Psoas muscle (tissue), 2 donors: ENCODE measurements around a stretch of chr1.

GRCh38 chr1:233638305-233639053 lies 24.6 kb downstream of the KCNK1 start:
- PRO-cap, 2 experiments = no peak in any of the 2 experiments

DNA sequence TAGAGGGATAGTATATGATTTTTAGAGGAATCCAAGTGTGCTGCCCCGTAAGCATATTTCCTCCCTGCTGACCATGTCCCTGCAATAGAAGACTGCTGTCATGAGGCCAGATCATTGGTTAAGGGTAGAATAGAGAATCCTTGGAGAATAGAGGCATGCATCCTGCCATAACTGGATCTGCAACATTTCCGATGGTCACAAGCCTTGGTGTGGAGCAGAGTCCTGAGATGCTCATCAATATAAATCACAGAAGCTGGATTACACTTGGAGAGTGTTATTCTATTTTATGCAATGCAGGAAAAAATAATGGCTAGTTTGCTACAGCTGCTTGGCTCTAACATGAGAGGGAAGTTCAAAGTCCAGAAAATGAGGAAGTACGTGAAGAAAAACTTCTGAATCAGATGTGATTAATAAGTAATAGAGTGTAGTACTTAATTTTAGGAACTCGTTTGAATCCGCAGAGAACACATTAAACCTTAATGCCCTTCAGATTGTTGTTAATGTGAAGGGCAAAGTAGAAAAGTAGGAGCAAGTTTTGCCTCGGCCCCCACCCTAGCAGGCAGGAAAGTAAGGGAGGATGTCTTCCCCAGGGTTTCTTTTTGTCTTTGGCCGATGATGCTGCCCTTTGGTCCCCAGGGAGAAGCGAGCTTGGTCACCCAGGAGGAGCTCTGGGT lies 59.4 kb downstream of the KCNK1 start:
- PRO-cap, 2 experiments = no peak in any of the 2 experiments

GRCh38 chr1:233693959-233694645 lies 80.2 kb downstream of the KCNK1 start:
- PRO-cap, 2 experiments = no peak in any of the 2 experiments

GRCh38 chr1:233721167-233721745 lies 107.3 kb downstream of the KCNK1 start:
- PRO-cap, 2 experiments = no peak in any of the 2 experiments

DNA sequence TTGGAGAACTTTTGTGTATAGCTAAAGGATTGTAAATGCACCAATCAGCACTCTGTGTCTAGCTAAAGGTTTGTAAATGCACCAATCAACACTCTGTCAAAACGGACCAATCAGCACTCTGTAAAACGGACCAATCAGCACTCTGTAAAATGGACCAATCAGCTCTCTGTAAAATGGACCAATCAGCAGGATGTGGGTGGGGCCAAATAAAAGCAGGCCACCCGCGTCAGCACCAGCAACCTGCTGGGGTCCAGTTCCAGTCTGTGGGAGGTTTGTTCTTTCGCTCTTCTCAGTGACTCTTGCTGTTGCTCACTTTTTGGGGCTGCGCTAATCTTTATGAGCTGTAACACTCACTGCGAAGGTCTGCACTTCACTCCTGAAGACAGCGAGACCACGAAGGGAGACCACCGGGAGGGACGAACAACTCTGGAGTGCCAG lies 110.3 kb downstream of the KCNK1 start:
- PRO-cap, 2 experiments = no peak in any of the 2 experiments

DNA sequence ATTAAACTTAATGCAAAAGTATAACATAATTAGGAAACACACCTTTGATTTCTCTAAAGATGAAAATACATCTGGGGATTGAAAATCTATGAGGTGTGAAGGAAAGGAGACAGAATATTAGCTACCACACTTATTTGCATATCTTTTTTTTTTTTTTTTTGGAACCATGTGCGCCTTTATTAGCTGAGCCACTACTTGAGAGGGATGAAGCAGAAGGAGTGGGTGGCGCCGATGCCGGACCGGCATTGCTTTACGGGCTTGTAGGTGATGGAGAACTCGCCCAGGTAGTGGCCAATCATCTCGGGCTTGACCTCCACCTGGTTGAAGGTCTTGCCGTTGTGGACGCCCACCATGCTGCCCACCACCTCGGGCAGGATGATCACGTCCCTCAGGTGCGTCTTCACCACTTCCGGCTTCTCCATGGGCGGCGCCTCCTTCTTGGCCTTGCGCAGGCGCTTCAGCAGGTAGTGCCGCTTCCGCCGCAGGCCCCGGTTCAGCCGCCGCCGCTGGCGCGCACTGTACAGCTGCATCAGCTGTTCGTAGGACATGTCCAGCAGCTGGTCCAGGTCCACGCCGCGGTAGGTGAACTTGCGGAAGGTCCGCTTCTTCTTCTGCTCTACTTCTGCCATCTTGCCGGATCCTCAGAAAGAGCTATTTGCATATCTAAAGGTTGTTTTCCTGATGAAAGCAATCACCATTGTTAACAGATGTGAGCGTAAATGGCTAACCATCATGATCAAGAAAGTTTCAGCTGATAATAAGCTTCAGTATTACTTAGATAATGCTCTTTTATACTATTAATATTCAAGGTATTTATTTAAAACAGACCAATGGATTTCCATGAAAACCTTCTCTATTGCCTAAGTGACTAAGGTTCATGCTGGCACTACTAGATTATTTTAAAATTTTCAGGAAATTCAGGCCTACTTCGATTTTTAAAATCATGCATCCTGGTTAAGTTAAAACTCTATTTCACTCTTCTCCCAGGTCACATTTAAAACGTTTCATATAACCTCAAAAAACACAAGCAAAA lies 16.4 kb upstream of the COA6 start:
- PRO-cap, 2 experiments = no peak in any of the 2 experiments

DNA sequence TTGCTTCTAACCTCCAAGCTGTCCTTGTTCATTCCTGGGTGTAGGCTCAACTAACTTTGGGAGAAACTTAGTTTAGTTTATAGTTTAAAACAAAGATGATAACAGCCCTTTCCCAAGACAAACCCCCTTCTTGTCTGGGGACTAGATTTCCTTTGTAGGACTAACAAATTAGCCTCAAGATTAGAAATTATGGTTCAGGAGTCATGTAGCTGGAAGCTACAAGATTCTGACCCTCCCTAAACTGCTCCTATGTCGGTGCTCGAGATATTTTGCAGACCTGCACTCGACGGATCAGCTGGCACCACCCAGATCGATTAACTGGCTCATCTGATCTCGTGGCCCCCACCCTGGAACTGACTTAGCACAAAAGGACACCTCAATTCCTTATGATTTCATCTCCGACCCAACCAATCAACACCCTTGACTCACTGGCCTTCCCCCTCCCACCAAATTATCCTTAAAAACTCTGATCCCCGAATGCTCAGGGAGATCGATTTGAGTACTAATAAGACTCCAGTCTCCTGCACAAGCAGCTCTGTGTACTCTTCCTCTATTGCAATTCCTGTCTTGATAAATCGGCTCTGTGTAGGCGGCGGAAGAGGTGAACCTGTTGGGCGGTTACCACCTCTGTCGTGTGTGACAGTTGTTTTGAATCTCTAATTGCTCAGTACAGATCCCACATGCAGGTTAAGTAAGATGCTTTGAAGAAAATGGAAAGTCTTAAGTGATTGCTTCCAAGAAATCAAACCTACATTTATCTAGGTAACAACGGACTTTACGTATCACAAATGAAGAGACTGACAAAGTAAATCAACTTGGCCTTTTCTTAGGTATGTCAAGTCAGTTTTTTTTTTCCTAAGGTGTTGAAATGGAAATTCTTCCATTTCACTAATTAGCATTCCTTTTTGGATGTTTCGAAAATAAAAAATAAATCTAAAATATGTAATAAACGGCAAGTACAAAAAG lies 35.3 kb downstream of the COA6 start:
- PRO-cap, 2 experiments = no peak in any of the 2 experiments

GRCh38 chr1:234499692-234500175 lies 20.8 kb upstream of the TARBP1 start:
- PRO-cap, 2 experiments = no peak in any of the 2 experiments

GRCh38 chr1:234518522-234518777 lies 39.5 kb upstream of the TARBP1 start:
- PRO-cap, 2 experiments = no peak in any of the 2 experiments

GRCh38 chr1:234528563-234529037 lies 49.6 kb upstream of the TARBP1 start:
- PRO-cap, 2 experiments = no peak in any of the 2 experiments

DNA sequence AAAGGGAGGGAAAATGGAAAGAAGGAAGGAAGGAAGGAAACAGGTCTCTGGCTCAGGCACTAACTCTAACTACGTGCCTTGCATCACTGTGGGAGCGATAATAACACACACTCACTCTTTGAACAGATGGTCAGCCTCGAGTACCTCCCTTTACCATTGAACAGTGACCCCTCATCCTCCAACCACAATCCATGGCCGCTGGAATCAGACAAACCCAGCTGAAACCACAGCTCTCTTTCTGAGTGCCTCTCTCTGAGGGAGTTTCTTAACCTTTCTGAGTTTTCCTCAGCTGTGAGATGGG lies 63.0 kb downstream of the IRF2BP2 start:
- PRO-cap, 2 experiments = no peak in any of the 2 experiments

GRCh38 chr1:234582643-234583001 lies 27.4 kb downstream of the IRF2BP2 start:
- PRO-cap, 2 experiments = no peak in any of the 2 experiments

DNA sequence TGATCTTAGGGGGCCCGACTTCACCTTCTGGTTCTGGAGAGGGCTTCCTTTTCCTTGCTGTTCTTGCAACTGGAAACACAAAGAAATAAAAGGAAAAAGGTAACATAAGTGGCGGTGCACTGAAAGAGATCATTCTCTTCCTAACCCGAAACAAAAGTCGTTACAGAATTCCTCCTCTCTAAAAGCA lies 2.3 kb downstream of the IRF2BP2 start:
- PRO-cap, 2 experiments = no peak in any of the 2 experiments

DNA sequence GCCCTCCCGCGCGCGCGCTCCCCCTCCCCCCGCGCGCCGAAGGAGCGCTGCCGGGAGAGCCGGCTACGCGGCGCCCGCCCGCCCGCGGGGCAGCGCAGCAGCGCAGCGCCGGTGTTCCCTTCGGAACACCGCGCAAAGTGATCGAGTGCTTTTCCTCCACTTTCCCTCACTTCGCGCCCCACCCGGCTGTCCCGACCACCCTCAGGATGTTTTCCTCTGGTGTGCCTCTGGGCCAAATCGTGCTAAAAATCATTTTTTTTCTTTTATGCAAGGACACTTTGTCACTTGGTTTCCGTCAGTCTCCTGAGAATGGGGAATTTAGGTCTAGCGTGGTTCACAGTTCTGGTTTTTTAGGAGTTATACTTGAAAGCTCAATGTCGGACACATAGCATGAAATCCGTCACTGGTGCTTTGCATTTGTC lies 277 bp upstream of the IRF2BP2 start:
- PRO-cap, 2 experiments = peak in 2 of 2 experiments; most common plus-strand start position 95 of the sequence (in 2)

- PRO-cap, 2 experiments = no peak in any of the 2 experiments
Measured at GRCh38 chr1:234627977-234628382, 18.0 kb upstream of the IRF2BP2 start.

GRCh38 chr1:234642977-234643802 lies 33.2 kb upstream of the IRF2BP2 start:
- PRO-cap, 2 experiments = no peak in any of the 2 experiments

GRCh38 chr1:234719429-234720309 lies 109.7 kb upstream of the IRF2BP2 start:
- PRO-cap, 2 experiments = no peak in any of the 2 experiments

DNA sequence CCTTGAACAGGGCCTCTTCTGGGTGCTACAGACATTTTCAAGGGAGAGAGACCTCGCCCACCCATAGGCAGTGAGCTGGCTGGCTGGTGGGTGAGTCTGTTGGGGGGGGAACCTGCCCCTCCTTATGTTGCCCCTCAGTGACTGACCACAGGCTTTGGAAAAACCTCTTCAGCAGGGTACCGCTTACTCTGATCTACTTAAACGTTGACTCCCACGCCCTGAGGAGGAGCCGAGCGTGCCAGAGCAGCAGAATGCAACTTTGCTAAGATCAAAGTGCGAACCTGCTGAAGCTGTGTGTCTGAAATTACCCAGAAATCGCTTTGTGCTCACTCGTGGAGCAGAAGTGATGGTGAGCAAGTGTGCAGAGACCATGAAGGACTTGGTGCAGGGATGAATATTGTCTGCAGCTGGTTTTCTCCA lies 158.7 kb upstream of the IRF2BP2 start:
- PRO-cap, 2 experiments = no peak in any of the 2 experiments

DNA sequence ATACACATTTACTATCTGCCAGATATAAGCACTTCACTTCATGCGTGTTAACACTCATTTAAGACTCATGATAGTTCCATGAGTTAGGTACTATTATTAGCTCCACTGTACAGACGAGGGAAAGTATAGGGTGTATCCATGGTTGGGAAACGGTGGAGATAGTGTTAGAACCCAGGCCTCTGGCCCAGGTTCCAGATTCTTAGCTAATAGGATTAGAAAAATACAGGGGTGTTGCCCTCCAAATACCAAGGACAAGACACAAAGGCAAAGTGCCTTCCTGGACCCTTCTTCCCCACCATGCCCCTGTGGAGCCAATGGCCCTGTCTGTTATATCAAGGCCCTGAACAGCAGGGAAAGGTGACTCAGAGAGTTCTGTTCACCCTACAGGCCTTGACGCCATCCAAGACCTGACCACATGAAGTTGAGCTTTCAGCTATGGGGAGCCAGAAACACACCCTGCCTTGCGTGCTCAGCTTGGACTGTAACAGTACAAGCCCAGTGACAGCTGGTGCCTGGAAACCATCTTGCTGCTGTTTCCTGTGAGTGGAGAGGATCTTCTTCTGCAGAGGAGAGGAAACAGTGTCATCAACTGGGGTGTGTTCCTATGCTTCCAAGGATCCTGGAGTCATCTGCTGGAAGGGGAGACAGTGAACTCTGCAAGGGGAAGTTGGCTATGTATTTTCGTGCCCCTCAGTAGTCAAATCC lies 164.9 kb upstream of the IRF2BP2 start:
- PRO-cap, 2 experiments = no peak in any of the 2 experiments

DNA sequence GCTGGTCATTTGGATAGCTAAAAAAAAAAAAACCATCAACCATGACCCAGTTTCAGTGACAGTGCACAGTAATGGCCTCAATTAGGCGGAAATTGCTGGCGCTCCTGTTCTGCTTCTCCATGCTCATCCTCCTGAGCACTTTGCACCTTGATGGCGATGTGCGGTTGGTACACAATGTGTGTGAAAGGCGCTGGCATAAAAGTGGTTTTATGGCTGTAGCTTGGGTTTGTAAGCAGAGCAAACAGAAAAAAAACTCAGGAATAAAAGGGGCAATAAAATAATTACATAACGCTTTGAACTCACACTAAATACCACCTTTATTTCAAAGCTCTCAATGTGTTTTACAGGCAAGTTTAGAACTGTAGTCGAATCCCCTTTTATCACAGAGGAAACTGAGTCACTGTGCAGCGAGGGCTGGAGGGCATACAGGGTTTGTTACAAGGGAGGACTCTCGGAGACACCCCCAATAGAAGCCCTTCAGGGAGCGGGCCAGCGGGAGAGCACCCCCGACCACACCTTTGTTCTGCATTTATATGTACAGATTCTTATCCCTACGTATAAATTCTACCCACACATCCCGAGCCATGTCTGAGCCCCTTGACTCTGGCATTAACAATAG lies 213.4 kb upstream of the IRF2BP2 start:
- PRO-cap, 2 experiments = no peak in any of the 2 experiments